Left common carotid artery plus branches (tissue), 1 donor: ENCODE data around the genes LSM10 and CSF3R.

DNA sequence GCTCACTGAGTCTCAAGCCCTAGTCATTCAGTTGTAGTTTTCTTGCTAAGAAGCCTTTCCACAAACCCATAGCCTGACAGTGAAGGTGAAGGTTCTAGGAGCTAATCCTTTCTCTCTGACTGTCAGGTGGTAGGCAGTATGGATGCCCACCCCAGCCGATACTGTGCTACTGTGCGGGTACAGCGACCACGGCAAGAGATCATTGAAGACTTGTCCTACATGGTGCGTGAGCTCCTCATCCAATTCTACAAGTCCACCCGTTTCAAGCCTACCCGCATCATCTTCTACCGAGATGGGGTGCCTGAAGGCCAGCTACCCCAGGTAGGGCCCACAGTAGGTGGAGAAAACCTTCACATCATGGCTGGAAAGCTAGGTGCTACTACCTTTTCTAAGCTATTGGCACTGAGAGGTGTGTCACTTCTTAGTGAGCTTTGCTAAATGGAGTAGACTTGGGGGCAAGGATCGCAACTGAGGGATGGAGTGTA lies 15.6 kb upstream of the AGO3 start:
- PRO-cap, result no peak

- PRO-cap, result no peak
These were observed 4.1 kb upstream of the AGO3 start for GRCh38 chr1:35926582-35927388.

- PRO-cap, result bidirectional peak, plus-strand start at chr1:36156182, minus-strand start at chr1:36155860
These were observed 288 bp upstream of the MAP7D1 start for GRCh38 chr1:36155737-36156006.

DNA sequence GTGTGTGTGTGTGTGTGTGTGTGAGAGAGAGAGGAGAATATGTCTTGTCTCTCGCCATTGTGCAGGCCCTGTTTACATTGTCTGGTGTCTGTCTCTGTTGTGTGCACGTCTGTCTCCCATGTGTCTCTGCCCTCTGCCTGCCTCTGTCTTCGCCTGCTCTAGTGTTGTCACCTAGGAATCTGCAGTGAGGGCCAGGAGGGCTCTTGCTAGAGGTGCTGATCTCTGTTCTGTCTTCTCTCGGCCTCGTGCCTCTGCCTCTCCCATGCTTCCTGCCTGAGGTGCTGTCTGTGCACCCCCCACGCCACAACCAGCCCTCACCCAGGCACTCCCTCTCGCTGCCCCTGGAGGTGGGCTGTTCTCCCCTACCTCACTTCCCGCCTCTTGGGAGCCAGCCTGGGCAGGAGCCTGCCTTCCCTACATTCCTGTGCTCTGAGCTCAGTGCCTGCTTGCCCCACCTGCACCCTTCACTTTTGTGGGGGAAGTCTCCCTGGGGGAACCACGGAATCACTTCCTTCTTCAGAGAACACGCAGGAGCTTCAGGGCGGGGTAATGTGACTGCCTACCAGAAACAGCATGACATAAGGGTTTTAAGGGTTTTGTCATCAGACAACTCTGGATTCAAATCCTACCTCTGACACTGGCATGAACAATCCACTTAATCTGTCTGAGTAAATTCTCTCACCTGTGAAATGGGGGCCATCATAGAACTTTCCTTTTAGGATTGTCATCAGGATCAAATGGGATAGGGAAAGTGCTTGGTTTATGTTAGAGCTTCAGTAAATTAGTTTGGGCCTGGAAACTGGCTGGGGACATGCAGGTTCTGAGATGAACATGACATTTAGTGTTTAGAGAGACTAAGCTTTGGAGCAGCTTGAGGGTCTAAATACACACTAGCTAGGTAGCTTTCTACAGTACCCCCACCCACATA lies 6.2 kb downstream of the MAP7D1 start:
- PRO-cap, result no peak

GRCh38 chr1:36164299-36164919 lies 8.4 kb downstream of the MAP7D1 start:
- PRO-cap, result no peak

- PRO-cap, result no peak
These were observed 19.3 kb downstream of the MAP7D1 start for GRCh38 chr1:36175115-36175861.

- PRO-cap, result no peak
These were observed 20.4 kb downstream of the MAP7D1 start for GRCh38 chr1:36176181-36176882.

DNA sequence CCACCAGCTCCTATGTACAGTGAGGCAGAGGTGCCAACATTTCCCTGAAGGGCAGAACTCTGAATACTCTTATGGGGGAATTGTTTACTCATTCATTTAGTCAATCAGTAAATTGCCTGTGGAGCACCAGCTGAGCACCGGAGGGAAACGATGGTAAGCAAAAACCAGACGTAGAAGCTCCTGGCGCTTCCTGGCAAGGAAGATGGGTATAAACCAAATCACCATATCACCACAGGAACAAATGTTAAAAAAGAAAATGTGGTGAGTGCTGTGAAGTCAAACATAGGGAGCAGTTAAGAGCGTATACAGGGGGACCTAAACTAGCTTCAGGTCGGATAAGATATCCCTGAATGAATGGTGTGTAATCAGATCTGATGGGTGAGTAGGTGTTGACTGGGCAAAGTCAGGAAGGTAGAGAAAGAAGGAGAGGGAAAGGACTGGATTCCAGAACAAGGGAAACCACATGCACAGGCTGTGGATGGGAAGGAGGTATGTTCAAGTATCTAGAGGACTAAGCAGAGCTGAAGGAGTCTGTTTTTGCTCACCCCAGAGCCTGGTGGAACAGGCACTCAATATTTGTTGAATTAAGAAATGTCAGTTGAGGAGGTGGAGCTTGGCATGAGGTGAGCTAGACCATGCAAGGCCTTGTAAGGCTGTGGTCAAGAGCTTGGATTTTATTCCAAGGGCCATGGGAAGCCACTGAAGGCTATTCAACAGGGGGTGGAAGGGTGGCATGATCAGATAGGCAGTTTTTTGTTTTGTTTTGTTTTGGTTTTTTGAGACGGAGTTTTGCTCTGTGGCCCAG lies 27.3 kb downstream of the MAP7D1 start:
- PRO-cap, result no peak

DNA sequence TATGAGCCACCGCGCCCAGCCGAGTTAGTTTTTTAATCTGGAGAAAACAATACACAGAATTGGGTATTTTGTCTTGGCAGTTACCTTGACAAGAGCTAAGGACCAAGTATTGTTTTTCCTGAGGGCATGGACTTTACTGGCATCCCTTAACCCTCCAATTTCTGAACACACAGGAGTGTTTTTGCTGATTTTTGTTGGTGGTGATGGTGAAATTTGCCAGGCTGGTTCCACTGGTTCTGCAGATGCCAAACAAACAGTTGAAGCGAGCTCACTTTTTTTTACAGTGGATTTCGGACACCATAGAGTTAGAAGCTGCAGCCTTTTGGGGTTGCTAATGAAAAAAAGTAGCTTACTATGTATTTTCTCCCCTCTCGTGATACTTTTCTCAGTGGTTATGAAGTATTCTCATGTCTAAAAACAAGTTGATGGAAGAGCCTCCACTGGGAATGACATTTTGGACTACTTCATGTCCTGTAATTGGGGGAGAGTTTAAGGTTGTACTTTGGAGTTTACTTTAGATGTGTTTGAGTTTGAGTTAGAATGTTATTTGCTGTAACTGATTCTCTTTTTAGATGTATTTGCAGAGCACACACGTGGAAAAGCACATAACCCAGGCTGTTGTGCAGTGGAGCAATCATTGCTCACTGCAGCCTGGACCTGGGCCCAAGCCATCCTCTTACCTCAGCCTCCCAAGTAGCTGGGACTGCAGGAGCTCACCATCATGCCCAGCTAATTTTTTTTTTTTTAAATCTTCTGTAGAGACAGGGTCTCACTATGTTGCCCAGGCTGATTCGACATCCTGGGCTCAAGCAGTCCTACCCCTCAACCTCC lies 36.9 kb upstream of the SH3D21 start:
- PRO-cap, result no peak

GRCh38 chr1:36303528-36304831 lies 2.2 kb upstream of the SH3D21 start:
- PRO-cap, result no peak

GRCh38 chr1:36320261-36321041 lies 3.0 kb downstream of the EVA1B start:
- PRO-cap, result no peak

DNA sequence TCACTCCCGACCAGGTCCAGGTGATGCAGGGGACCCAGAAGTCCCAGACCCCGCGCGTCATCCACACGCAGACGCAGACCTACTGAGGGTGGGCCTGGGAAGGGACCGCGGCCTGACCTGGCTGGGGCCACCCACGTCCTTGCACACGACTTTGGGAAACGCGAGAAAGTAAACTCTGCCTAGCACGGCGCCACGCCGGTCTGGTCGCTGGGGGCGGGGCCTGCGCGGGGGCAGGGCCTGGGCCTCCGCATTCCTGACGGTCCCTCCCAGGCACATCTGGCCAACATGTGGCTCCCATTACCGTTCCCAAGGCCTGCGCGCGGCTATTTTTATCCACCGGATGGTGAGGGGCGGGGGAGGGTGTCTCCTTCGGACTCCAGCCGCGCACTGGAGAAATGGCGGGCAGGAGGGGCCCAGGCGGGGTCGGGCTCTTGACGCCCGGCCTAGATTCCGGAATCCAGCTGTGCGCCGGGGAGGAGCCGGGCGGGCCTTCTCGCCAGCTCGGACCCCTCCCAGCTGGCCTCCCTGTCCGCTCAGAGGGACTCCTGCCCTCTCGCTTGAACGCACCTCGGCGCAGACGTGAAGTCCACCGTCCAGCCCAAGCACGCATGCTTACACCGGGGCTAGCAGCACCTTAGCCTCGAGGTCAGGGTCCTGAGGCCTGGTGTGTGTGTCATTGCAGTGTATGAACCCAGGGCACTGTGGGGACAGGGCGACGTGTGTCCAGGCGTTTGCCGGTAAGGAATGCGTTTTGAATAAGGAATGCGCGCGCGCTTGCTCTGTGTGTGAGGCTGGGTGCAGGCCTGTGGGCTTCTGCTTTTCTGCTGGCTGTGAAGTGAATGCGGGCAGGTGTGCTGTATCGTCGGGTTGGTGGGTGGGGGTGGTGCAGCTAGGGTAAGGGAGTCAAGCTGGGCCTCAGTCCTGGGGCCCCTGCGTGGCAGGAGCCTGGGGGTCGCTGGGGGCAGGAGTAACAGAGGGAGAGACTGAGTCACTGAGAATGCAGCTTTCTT lies 2.1 kb downstream of the EVA1B start:
- PRO-cap, result bidirectional peak, plus-strand start at position 392 of the sequence, minus-strand start at position 153 of the sequence

- PRO-cap, result no peak
These were observed 30.9 kb downstream of the STK40 start for GRCh38 chr1:36354794-36355332.

DNA sequence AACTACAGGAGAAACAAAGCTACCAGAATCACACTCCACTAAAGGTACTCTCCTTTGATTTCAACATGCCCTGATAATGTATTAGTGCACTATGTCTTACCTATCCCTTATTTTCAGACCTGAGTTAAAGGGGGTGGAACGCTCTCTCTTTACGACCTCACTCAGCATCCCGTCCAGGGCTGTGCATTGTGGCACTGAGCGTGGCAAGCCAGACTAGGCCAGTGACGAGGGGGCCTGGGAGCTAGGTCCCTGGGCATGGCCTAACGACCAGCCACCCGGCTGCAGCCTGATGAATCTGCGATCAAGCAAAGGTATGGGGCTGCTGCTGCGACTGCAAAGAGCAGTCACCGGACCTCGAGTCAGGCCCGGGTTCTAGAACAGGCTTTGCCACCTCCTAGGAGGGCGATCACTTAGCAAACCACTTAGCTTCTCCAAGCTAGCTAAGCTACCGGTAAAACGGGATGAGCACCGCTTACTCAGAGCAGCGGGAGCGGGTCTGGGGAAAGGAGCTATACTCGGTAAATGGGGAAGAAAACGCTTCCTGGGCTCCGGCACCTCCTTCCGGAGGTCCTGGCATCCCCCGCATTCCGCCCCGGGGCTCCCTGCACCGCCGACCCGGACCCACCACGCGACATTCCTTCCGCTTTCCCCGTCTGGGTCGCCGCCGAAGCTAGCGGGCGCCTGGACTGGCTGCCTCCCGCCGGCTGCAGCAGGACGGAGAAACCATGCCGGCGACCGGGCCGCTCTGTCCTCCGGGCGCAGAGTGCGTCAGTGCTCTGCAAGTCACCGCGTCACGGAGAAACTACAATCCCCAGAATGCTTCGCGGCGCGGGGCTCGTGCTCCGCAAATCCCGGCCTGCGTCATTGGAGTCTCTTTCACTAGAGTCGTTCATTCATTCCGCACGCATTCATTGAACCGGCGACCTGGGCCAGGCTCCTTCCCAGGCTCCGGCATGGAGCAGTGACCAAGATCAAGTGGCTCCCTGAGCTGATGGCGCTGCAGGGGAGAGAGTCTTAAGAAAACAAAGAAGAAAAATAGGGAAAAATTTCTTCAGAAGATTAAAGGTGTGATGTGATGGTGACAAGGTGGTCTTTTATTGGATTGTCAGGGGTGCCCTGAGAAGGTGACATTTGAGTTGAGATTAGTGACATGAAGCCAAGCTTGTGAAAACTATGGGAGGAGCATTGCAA lies at the start of gene LSM10:
Gene LSM10 (minus strand): TSS at position 767 of the 1,191 bp plus-strand sequence.
- PRO-cap, result bidirectional peak, plus-strand start at position 911 of the sequence, minus-strand start at position 765 of the sequence

DNA sequence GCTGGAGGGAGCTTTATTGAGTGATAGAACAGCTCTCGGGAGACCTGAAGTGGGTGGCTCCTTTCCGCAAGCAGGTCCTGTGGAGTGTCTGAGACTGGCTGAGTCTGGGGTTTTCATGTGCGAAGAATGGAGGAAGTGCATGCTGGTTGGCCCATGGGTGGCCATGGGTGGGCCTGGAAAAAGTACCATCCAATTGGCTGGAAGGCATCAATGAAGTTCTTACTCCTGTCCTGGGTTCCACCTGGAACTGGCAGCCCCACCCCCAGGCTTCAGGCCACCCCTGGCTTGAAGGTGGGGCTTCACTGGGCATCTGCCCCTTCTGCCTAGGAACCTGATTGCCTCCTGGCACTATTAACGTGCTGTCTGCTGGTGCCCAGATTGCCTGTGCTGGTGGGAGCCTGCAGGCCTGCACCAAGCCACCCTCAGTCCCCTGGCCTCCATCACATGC lies 3.7 kb upstream of the LSM10 start:
- PRO-cap, result no peak

DNA sequence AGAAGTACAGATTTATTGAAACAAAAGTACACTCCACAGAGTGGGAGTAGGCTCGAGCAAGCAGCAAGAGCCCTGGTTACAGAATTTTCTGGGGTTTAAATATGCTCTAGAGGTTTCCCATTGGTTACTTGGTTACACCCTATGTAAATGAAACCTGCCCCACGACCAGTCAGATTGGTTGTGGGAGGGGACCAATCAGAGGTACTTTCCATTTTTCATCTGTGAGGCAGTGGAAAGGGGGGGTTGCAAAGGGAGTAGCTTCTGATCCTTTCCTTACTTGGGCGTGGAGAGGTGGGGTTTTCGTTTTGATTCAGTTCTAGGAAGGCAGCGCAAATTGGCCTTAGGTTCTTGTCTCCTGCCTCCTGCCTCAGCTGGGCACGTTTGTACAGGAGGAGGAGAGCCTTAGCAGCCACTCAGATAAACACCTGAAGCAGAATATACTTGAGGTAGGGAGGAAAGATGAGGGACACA lies 14.2 kb upstream of the LSM10 start:
- PRO-cap, result no peak

- PRO-cap, result no peak
These were observed 21.3 kb upstream of the LSM10 start for GRCh38 chr1:36418842-36419632.

DNA sequence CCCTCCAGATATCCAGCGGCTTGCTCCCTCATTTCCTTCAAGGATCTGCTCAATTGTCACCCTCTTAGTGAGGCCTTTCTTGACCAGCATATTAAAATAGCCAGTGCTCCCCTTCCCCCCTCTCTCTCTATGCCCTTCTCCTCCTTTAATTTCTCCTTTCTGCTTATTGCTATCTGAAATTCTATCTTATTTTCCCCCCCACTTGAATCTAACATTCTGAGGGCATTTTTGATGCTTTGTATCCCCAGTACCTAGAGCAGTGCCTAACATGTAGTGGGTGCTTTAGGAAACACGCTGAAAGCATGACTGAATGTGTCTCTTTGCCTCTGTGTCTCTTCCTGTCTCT lies 8.7 kb upstream of the MRPS15 start:
- PRO-cap, result no peak

DNA sequence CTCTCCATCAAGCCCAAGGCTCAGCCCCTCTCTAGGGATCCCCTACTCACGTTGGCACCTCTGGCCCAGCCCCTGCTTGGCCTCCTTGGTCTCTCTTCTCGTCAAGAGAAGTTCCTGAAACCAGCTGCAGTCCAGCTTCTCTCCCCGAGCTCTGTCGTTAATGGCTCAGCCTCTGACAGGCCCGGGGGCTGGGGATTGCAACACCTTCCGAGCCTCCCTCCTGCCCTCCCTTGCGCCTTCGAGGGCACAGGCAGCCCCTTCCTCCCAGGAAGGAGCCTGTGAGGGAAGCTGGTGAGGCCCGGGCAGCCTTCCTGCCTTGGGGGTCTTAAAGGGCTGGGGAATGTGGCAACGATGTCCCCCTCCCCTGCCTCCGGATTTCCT lies at the start of gene CSF3R:
Gene CSF3R (minus strand): TSS at position 153 of the 381 bp plus-strand sequence.
- PRO-cap, result unidirectional peak, minus-strand start at position 153 of the sequence

DNA sequence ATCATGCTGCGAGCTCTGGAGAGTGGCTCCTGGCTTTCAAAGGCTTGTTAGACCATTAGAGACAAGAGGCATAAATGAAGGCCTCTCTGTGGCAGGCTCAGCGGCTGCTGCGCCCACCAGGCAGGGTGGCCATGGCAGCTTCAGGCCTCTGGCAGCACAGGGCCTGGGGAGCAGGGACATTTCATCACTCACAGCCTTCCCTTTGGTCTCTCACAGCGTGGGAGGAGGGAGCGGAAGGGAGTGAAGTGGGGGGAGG lies 210.1 kb downstream of the GRIK3 start:
- PRO-cap, result no peak